ENCODE results near the genes MAN1A1 and HDDC2.

DNA sequence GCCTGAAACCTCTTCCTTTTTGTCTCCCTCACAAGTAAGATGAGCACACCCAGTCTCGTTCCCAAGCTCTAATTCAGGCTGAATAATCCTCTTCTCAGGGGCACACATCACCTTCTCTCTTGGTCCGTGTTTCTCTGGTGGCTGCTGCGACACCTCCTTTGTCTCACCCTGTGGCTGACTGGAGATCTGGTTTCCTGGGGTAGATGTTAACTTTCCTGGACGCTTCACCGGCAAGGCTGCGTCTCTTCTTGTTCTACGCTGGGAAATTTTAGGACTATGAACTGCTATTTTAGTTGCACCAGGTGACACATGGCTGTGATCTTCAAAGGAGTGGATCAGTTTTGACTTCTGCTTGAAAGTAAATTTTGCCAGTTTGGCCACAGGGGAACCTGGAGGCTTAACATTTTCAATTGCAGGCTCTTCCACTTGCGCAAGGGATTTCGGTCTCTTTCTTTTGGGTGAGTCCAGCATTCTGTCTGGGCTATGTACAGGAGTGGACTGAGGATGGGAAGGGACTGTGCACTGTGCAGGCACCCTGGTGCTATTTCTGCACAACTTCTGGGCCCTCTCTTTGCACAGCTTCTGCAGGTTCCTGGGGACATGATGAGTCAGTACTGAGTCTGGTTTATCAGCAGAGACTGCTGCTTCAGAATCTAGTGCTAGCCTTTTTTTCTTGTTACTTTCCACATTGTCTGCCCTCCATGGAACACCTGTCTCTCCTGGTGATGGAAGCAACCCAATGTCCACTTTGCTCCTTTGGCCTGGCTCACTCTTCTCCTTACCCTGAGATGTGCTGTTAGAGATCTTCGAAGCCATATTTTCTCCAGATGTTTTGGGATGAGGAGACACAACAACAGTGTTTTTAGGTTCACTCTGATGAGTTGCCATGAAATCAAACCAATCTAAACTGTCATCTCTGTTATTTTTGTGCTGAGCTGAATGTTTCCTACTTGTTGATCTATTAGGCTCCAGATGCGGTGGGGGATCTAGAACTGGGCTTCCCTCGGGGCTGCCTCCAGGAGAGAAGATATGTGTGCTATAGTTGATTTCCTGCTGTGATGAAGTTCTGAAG lies 78.5 kb upstream of the ASF1A start:
- RRBS: no CpG with 5 or more reads among the region's 12 CpGs

GRCh38 chr6:118993830-118994435 lies 59.0 kb upstream of the MCM9 start:
- RRBS: no CpG with 5 or more reads among the region's 6 CpGs

DNA sequence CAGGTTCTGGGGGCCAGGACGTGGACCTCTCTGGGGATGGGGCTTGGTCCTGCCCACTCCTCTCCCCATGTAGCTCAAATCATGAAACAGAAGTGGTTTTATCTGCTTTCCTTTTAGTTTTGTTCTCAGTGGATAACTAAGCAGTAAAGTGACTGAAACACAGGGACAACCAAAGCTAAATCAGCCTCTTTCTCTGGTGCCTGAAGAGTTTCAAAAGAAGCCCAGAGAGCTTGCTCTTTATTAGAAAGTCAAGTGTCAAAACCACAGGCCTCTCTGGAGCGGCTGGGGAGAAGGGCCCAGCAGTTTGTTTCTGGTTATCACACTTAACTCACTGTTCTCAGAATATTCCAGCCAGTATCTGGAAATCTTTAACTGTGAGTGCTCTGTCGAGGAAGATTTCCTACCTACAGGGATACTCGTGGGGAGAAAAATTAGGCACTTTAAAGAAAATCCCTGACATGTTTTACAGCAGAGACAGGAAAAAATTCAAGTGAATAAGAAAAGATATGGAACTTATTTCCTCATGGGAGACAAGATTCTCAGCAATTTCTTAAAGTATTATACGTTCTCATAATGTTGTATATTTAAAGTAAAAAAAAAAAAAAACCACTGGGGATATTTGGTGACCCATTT lies 60.7 kb upstream of the FAM184A start:
- RRBS: no CpG with 5 or more reads among the region's 5 CpGs

GRCh38 chr6:119189516-119190070 lies 111.1 kb upstream of the FAM184A start:
- RRBS: no CpG with 5 or more reads among the region's 14 CpGs

DNA sequence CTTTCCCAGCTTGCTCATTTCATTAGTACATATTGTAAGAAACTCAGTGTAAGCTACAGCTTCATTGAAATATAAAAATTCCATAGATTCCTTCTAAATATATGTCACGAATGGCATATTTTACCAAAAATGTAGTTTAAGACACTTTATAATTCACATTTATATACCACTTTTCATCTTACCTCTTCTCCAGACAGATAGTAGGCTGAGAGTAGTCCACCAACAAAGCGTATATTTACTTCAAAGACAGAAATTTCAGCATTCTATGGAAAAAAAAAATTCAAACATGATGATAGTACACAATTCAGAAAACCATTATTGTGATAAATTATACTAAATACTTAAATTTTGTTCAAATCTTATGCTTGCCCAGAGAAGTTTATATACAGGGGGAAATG lies 59.1 kb downstream of the MAN1A1 start:
- RRBS: no CpG with 5 or more reads among the region's 2 CpGs

DNA sequence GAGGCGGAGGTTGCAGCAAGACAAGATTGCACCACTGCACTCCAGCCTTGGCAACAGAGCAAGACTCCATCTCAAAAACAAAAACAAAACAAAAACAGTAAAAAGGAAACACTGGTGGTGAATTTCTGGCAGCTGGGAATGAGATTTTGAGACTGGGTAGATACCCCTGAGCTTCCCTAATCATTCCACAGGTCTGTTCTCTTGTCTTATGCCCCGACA lies 9.6 kb downstream of the MAN1A1 start:
- RRBS: no CpG with 5 or more reads among the region's 2 CpGs

GRCh38 chr6:119342907-119343928 lies 6.3 kb downstream of the MAN1A1 start:
- RRBS: no CpG with 5 or more reads among the region's 10 CpGs

- RRBS: under 1% methylated on average over 43 of the region's 102 CpGs
Measured at GRCh38 chr6:119349205-119350051, at the start of gene MAN1A1. MAN1A1 (minus strand) TSS chr6:119349761.

DNA sequence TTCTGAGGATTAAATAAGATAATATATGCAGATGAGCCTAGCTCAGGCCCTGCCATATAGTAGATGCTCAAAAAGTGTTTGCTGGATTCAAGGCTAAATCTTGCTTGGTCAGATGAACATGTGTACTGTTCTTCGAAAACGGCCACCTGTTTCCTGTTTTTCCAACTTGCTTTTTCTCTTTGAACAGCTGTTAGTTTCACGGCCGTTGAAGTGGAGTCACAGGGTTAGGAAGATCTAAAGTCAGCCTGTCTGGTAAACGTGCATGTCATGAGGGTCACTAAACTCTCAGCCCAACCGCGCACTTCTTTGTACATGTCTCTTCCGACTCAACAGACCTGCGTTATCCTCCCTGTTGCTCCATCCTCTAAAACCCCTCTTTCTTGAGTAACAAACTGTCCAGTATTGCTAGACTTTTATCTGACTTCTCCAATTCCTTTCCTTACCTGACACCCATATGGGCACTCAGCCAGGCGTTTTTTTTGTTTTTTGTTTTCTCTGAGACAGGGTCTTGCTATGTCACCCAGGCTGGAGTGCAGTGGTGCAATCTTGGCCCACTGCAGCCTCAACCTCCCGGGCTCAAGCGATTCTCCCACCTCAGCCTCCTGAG lies 93.3 kb upstream of the MAN1A1 start:
- RRBS: no CpG with 5 or more reads among the region's 12 CpGs

DNA sequence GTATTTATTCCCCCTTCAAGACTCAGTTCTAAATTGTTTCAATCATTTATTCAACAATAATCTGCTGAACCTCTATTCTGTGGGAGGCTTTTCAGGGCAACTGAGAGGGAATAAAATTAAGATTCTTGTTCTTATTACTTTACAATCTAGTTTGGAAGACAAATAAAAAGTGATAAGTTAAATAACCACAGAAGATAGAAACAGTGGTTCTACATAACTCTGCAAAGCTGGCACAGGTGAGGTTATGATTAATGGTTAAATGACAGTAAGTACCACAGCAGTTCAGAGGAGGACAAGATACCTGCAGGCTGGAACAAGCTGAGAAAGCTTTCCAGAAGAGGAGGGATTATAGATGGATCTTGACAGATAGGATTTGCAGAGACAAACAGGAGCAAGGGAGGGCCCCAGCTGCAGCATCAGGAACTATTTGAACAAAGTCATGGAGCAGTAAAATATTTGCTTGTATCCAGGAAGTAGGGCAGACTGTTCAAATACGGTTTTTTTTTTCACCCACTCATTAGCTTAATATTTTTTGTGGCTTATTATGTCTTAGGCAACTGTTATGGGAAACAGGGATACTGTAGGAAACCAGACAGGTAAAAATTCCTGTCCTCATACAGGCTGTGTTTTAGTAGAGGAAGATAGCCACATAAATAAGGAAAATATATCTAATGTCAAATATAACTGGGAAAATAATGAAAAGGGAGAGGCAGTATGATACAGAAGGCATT lies 144.4 kb upstream of the MAN1A1 start:
- RRBS: no CpG with 5 or more reads among the region's 1 CpG

DNA sequence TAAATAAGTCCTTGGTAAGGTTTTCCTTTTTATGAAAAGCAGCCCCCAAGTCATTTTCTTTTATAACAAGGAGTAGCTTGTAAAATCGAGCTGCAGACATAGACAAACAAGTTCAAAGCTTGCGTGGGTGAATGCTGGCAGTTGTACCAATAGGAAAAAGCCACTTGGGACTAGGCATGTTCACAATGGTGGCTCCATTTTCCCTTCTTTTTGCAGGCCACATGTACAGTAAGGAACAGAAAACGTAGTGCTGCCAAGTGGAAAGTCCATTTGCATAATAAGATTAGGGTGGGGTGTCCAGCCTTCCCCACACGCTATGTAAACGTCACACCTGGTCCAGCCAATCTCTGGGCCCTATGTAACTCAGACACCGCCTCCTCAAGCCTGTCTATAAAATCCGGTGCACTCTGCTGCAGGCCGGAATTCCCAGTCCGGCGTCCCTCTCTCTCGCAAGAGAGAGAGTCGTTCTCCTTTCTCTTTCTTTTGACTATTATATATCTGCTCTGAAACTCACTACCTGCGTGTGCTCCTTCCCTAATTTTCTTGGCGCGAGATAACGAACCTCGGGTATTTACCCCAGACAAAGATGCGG lies 217.2 kb upstream of the MAN1A1 start:
- RRBS: no CpG with 5 or more reads among the region's 18 CpGs

- RRBS: no CpG with 5 or more reads among the region's 4 CpGs
Measured at GRCh38 chr6:121257176-121257507, 77.1 kb downstream of the TBC1D32 start.

- RRBS: no CpG with 5 or more reads among the region's 2 CpGs
Measured at GRCh38 chr6:121434356-121434943, 996 bp upstream of the GJA1 start.

GRCh38 chr6:122128149-122128959 lies 271.1 kb upstream of the HSF2 start:
- RRBS: no CpG with 5 or more reads among the region's 3 CpGs

DNA sequence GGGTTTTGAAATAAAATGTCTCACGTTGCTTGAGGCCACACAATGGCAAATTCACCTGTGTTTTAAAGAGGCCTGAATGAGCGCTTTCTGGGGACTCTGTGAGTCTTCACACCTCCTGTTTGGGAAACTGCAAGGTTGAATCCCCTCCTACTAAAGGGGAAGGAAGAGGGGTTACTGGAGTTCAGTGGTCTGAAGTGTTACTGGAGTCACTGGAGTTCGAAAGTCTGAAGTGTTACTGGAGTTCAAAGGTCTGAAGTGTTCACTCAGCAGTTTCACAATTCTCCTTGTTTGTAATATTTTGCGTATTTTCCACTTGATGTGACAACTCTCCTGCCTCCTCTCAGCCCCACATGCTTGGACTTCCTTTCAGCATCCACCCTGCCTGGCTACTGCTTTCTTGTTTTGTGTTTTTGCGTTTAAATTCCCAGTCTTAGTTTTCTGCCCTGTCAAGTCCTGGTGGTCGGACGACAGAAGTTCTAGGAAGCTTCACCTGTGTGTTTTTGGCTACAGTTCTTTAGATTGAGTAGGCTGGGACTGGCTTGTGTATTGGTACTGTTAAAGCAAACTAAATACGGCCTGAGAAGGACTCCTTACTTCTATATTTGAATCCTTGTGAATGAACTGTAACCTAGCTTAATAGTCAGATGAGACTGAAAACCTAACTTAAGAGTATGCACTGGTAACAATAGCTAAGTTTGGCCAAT lies 1.9 kb downstream of the SMPDL3A start:
- RRBS: no CpG with 5 or more reads among the region's 8 CpGs

DNA sequence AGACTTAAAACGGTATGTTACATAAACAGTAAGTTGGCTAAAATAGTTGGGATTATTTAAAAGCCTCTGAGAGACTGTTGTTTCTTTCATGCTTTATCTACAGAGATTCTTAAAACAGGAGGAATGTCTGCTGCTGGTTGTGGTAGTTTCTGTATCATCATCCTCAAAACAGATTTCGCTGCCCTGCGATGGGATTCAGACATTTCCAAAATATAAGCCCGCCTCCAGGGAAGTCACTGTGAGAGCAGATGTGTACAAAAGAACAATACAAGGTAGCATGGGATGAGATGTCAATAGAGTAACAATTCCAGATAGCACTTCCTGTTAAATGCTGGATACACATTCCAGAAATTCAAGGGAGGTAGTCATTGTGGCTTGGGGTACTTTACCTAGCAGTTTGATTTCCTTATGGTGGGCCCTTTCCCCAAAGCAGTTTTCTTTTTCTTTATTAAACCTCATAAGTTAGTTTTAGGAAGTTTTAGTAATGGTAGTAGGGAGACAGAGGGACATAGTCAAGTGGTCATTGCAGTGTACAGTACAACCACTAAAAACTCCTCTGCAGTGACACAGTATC lies 2.5 kb downstream of the RNF217 start:
- RRBS: no CpG with 5 or more reads among the region's 4 CpGs

GRCh38 chr6:125045763-125046811 lies 83.8 kb downstream of the RNF217 start:
- RRBS: no CpG with 5 or more reads among the region's 7 CpGs

- RRBS: 2% methylated on average over 40 of the region's 66 CpGs
Measured at GRCh38 chr6:125301459-125302550, at the start of gene HDDC2. HDDC2 (minus strand) TSS chr6:125301967.

GRCh38 chr6:125362911-125364351 lies 61.7 kb upstream of the HDDC2 start:
- RRBS: 1% methylated on average over 11 of the region's 62 CpGs